ENCODE data around the gene NFATC1.

DNA sequence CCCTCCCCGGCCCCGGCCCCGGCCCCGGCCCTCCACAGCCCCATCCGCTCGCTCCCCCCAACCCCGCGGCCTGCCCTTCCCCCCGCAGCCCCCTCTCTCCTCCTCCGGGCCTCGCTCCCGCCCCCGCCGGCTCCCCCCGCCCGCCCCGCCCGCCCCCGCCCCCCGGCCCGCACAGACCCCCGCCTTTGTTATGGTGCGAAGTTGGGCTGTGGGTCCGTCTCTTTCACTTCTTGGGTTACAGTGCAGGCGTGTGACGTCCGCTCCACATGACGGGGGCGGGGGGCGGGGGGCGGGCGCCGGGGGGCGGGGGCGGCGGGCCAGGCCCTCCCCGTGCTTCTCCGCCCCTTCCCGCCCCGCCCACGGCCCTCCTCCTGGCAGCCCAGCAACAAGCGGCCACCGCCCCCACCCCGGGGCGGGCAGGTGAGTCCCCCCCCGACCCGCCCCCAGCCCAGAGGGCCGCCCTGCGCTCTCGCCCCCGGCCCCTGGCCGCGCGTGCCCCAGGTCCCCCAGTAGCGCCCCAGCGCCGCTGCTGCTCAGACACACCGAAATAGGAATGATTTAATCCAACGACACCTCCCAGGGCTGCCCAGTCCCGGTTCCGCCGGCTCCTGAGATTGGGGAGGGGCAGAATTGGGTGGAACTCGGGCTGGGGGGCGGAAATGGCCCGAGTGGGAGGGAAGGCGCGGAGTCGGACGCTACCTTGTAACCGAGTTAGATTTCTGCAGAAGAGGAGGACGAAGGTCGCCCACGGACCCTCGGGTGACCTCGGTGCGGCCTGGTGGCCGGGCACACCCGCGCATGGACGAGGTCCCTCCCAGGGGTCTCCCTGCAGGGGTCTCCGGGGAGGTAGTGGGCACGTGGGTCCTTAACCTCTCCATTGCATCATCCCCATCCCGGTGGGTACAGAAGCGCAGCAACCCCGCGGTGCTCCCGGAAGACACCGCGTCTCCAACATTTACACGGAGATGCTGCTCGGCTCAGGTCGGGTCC is 3.5 kb downstream of the ZNF516 start:
- PRO-cap = bidirectional peak, plus-strand start at position 509 of the sequence, minus-strand start at position 242 of the sequence; bidirectional peak, plus-strand start at position 714 of the sequence, minus-strand start at position 555 of the sequence

DNA sequence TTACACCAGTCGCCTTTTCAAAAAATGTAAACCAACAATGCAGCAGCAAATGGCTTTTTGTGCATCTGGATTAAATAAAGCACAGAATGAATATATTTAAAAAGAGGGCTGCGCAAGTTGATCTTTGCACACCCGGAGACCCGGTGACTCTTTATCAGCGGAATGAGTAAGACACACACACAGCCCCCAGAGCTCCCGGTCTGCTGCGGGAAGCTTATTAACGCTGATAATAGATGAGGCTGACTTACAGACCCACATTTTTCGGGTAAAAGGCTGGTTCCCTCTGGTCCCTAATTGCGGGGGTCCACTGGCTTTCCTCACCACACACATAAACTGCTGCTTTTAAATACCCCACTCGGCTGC is 1.2 kb downstream of the ZNF516 start:
- PRO-cap = no peak

DNA sequence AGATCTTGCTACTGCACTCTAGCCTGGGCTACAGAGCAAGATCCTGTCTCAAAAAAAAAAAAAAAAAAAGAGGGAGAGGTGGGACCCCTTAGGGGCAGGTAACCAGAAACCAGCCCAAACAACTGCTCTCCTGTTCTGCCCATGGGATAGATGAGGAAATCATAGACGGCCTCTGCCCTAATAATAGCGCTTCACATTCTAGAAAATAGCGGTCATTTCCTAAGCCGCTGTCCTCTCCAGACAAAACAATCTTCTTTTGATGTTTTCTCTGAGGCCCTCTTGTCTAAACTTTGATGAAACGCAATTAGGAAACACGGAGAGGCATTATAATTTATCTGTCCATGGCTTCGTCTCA is 151.8 kb upstream of the ZNF236 start:
- PRO-cap = no peak

GRCh38 chr18:76932413-76932811 is 110.1 kb downstream of the ZNF236 start:
- PRO-cap = no peak

- PRO-cap = no peak
These were observed 46.0 kb downstream of the MBP start for GRCh38 chr18:77086696-77086965.

DNA sequence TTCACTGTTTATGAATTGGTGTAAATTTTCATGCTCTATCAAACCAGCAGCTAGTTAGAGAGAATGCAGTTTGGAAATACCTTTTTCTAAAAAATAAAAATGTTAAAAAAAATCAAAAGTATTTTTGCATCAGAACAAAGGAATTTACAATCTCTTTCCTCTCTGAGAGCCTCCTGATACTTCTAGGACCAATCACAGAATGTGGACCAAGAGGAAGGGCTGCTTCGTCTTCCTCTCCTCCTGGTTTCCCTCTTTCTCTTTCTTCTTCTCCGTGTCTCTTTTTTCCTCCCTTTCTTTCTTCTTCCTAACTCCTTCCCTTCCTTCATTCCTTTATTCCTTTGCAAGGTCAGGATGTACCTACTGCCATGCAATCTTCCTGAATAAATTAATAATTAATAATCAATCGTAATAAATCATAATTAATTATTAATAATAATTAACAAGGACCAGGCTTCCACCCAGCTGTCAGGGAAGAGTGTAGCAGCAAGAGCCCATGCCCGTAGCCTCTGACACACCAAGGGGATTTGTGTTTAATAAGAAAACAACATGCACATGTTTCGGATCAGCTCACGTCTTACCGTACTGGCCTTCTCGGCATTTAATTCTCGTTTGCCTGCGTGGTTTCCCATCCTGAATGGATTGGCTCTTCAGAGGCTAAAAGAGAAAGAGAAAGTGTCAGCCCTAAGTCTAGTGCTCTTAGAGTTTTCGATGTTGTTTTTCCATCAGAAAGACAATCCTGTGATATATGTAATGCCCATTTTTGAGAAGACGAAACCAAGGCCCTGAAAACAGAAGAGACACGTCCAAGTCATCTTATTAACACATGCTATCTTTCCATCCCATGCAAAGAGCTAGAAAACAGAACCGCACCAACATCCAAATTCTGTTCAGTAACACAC is 27.7 kb downstream of the MBP start:
- PRO-cap = no peak

DNA sequence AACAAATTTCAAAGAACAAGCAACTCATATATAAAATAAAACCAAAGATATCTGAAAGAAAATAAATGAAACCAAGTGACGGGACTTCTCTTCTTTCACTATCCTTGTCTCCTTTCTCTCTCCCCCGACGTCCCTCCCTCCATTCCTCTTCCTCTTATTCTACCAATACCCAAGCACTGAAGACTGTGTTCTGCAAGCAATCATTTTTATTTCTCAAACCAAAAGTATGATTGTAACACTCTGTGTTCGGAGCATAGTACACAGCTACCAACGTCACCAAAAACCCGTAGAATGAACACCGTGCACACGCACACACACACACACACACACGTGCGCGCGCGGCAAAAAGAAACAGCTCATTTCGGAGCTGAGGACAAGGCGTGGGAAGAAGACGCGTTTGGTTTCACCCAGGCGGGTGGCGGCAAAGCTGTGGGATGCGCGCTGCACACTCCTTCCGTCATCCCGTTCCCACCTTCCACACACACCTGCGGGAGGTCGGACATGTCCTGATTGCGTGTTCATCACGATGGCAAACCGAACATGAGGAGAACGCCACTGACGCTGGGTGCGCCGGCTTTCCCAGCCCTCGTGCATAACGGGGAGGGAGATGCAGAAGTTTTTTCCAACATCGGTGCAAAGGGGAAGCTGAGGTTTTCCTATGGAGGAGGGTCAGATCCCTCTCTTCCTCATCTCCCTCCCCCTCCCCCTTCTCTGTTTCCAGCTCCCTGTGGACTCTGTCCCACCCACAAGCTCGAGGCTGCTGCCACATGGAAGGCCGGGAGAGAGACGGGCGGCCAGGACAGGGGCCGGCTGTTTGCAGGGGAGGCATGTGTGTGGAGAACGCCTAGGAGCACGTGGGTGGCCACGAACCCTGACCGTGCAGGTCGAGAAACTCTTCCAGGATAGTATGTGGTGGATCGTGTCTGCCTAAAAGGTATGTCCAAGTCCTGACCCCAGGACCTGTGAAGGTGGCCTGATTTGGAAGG is 20.4 kb downstream of the MBP start:
- PRO-cap = no peak

DNA sequence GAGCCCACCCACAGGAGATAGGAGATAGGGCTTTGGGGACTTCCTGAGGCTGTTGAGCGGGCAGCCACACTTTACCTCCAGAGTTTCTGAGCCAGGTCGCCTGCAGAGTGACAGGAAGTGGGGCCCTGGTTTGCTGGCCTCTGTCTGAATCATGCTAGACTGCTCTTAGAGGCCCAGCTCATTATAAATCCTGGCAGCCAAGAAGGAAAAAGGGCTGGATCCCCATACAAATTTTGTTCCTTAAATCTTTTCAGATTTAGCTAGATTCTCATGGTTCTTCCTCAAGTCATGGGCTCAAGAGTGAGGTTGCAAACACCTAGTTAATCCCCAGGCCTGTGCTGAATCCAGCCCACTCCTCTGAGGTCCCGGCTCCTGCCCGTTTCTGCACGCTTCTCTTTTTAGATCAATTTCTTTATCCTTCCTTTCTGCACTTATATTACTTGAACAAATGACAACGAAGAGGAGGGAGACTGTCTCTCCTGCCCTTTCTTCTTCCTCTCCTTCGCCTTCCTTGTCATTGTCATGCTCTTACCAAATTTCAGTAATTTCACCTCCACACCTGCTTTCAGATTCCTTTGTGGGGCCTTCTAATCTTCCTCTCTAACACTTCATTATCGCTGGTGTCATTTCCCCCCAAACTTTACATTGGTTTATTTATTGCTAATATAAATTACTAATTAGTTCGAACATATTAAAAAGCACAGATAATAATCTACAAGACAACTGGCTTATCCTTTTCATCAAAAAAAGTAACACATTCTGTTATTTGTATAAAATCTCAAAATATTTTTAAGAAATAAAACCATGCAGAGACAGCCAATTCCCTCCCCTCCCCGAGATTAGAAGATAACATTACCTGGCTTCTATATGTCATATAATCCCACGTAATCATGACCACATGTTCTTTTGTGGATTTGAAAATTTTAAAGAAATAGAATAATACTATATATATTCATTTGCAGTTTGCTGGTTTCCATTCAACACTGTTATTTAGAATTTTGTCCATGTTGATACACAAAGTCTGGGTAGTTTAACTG is 7.6 kb downstream of the MBP start:
- PRO-cap = no peak

- PRO-cap = no peak
These were observed 698.7 kb upstream of the SALL3 start for GRCh38 chr18:78280887-78281370.

DNA sequence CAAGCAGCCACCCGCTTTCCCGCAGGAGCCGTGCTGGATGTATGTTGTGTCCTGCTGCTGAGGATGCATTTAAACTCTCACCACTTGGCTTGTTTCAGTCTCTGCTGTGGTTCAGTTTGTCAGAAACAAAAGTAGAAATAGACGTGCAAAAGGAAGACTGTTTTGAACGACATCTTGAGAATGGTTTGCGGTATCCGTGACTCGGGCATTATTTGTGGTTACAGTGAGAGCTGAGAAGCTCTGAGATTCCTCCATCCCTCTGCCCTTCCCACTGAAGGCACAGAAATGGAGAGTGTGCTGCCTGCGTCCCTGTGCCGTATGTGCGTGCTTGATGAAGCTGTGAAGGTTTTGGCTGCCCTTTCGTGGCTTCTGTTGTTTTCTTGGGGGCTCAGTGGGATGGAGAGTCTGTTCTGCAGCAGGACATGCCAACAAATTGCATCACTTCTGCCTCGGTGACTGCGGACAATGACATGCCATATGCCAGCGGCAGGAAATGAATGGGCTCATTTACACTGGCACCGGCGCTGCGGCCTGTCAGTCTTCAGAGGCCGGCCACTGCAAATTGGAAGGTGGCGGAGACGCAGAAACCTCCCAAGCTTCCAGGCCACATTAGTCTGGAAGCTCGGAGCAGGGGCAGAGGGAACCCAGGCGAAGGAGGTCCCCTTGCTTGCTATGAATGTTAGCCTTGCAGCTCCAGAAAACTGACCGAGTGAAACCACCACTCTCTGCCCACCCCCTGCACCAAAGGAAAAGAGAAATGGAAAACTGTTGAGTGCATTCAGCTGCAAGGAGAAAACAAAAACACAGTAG is 417.6 kb upstream of the SALL3 start:
- PRO-cap = no peak

DNA sequence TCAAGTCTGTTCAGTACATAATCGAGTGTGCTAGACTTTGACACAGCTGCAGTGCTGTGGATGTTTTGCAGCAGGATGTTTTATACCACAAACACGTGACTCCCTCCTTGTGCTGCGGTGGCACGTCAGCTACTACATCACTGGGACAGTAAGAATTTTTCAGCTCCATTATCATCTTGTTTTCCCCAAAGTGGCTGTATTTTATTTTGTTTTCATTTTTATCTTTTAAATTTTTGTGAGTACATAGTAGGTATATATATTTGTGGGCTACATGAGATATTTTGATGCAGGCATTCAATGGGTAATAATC is 70.1 kb downstream of the ATP9B start:
- PRO-cap = no peak

- PRO-cap = no peak
These were observed 13.0 kb upstream of the NFATC1 start for GRCh38 chr18:79382856-79383059.

DNA sequence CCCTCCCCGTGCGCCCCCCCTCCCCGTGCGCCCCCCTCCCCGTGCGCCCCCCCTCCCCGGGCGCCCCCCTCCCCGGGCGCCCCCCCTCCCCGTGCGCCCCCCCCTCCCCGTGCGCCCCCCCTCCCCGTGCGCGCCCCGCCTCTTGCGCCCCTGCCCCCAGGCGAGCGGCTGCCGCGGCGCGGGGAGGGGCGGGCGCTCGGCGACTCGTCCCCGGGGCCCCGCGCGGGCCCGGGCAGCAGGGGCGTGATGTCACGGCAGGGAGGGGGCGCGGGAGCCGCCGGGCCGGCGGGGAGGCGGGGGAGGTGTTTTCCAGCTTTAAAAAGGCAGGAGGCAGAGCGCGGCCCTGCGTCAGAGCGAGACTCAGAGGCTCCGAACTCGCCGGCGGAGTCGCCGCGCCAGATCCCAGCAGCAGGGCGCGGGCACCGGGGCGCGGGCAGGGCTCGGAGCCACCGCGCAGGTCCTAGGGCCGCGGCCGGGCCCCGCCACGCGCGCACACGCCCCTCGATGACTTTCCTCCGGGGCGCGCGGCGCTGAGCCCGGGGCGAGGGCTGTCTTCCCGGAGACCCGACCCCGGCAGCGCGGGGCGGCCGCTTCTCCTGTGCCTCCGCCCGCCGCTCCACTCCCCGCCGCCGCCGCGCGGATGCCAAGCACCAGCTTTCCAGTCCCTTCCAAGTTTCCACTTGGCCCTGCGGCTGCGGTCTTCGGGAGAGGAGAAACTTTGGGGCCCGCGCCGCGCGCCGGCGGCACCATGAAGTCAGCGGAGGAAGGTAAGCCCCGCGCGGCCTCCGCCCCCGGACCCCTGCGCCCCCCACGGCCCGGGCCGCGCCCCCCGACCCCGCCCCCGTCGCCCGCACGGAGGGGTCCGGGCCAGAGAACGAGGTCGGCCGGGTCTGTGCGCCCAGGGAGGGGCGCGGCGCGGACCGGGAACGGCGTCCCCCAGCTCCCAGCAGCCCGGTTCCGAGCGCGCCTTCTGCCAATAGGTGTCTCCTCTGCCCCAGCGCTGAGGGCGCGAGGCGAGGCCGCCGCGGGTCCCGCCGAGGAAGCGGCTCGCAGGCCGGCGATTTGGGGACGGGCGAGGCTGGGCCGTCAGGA is at the start of gene NFATC1:
NFATC1 (plus strand) TSS at position 346 of the 1,092 bp plus-strand sequence.
- PRO-cap = unidirectional peak, plus-strand start at position 346 of the sequence

DNA sequence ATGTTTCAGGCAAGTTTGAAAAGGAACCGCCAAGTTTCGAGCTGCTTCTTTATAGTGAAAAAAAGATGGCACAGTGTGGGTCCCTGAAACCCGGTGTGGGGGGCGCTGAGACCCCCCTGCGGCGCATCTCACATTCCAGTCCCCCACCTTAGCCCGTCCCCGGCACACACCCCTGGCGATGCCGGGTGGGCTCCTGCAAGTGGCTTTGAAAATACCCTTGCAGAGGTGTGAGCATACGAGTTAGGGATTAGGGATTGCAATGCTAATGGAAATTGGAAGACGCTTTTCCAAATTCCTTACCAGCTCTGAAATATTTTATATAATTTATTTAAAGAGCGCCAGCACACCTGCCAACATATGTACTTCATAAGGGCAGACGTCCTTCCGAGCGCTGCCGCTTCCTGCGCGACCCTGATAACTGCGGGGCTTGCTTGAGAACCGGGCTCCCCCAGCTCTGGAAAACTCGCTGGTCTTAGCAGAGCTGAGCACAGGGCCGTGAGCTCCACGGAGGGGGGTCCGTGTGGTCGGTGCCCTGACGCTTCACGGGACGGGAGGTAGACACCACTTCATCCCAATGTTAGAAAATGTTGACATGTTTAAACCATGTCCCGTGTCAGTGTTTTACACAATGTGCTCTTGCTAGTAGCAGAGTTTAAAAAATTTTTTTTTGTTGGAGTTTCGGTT is 1.4 kb downstream of the NFATC1 start:
- PRO-cap = no peak

GRCh38 chr18:79464871-79466183 is 69.6 kb downstream of the NFATC1 start:
- PRO-cap = no peak

DNA sequence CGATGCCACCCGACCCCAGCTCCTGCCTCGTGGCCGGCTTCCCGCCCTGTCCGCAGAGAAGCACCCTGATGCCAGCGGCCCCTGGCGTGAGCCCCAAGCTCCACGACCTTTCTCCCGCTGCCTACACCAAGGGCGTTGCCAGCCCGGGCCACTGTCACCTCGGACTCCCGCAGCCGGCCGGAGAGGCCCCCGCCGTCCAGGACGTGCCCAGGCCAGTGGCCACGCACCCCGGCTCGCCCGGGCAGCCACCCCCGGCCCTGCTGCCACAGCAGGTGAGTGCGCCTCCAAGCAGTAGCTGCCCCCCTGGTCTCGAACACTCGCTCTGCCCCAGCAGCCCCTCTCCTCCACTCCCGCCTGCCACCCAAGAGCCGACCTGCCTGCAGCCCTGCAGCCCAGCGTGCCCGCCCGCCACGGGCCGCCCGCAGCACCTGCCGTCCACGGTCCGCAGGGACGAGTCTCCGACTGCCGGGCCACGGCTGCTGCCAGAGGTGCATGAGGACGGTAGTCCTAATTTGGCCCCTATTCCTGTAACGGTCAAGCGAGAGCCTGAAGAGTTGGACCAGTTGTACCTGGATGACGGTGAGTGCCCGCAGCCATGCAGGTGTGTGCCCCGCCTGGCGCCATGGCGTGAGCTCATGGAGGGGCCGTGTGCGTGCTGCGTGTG is 90.8 kb downstream of the NFATC1 start:
- PRO-cap = no peak

- PRO-cap = no peak
These were observed 121.5 kb downstream of the NFATC1 start for GRCh38 chr18:79517230-79517721.

DNA sequence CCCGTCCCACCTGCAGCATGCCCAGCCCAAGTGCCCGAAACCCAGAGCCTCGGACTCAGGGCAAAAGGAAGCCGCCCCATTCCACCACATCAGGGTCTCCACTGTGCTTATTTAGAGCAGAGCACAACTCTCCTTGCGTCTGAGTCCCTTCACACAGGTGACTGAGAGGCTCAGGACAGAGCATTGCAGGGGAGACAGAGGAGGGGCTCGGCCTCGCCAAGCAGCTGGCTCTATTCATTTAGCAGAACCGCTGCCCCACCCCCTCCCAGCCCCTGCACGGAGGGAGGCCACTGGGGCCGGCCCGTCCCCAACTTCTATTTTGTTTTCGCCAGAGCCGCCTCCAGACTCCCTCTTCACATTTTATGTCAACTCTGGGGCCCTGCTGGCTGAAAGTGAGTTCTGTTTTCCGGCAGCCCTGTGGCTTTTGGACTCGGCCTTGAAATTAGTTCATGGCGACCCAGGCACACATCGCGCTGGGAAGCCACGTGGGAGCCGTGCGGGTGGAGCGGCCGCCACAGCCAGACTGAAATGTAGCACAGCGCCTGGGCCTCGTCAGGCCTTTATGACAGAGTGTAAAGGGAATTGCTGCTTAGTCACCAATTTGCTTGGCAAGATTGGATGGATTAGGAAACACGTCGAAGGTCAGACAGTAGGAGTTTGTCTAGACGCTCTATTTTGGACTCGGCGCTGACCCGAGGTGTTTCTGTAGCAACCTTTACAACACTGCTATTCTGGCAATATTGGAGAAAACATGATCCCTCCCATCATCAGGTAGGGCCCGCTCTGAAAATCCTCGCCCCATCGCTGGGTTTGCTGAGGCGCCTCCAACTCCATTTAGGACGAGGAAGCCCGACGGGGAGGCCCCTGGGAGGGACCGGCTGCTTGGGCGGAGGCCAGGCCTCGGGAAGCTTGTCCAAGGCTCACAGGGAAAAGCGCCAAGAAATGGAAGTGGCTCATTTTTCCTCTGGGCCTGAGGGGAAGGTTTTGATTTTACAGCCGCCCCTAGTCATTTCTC is 90.8 kb upstream of the CTDP1 start:
- PRO-cap = unidirectional peak, minus-strand start at position 163 of the sequence

- PRO-cap = no peak
These were observed 54.4 kb upstream of the CTDP1 start for GRCh38 chr18:79625156-79625593.

GRCh38 chr18:79717294-79718332 is 38.0 kb downstream of the CTDP1 start:
- PRO-cap = no peak